ENCODE measurements around the genes INAFM2, IVD and CCDC32.

- PRO-cap, result bidirectional peak, plus-strand start at chr15:39976665, minus-strand start at chr15:39976496
- RAMPAGE, long total RNA, 4 experiments, result no peak in any of the 4 experiments
Observed at GRCh38 chr15:39976112-39976960, 42.4 kb downstream of the EIF2AK4 start.

DNA sequence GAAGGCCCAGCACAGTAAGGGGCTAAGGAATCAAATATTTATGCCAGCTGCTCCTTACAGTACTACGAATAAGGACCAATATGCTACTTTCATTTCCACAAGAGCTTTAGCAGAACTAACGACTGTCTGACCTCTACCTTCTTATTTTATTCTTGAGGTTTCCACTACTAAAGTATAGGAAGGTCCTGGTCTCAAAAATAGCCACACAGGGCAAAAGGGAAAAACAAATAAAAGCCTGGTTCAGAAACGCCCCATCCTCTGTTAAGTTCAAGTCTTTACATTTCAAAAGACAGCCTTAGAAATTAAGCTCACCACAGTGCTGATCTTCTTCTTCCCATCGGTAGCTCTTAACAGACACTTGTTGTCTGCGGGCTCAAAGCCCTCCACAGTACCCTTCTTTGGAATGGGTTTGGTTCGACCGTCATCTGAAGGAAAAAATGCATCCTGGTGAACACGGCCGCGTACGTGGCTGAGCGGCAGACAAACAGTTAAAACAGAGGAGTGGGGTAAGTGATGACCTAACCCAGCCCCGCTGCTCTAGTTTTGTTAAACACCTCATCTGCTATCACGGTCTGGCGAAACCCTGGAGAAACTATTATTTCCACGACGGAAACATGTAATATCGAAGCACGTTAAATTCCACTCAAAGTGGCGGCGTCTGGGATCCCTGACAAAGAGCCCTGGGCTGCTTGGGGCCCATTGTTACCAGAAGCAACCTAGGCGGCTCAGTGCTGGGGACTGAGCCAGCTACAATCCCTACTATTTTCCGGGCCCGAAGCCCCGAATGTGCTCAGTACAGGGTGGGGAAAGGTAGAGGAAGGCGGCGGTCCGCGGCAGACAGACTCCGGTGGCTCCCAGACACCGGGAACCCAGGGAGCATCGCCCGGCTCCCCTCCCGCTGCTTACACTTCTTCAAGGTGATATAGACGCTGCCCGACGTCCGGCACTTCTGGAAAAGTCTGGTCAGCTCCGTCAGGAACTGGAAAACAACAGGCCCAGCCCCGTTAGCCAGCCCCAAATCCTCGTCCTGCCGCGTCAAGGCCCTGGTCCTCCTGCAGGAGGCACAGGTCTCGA lies 674 bp downstream of the SRP14 start:
- PRO-cap, result unidirectional peak, minus-strand start at position 910 of the sequence; unidirectional peak, minus-strand start at position 951 of the sequence
- RAMPAGE, long total RNA, 4 experiments, result no peak in any of the 4 experiments

GRCh38 chr15:40322926-40324063 lies at the start of gene INAFM2:
TSS of gene INAFM2 (plus strand) at chr15:40323692.
- PRO-cap, result bidirectional peak, plus-strand start at chr15:40323695, minus-strand start at chr15:40323388
- RAMPAGE, long total RNA, 4 experiments, result start-site peak on the minus strand in 1 of 4 experiments, at chr15:40323253-40323257 at its widest, 5 reads per replicate

- PRO-cap, result bidirectional peak, plus-strand start at chr15:40324322, minus-strand start at chr15:40324232; bidirectional peak, plus-strand start at chr15:40324866, minus-strand start at chr15:40324765
- RAMPAGE, long total RNA, 4 experiments, result no peak in any of the 4 experiments
Observed at GRCh38 chr15:40324064-40325025, 853 bp downstream of the INAFM2 start.

DNA sequence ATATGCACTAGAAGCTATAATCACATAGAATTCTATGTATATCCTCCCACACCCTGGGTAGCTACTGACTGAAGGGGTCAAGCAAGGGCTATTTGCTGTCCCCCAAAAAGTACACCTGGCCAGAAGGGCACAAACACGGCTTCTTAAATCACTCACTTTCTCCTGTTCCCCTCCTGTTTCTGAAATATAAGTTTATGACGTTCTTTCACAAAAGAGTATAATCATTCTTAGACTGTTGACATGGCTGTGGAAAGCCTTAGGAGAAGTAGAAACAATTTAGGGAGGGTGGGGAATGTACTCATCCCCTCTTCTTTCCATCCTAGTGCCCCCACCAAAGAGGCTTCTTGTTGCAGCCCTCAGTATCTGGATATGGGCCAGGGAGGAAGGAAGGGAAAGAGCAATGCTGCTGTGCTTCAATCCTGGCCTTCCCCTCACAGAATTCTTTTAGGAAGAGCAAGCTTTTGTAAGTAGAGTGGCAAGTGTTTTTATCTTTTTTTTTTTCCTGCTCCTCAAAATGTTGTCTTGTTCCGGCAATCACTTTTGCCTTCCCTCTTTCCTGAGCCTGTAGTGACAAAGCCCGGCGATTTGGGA lies 1.6 kb downstream of the INAFM2 start:
- PRO-cap, result no peak
- RAMPAGE, long total RNA, 4 experiments, result no peak in any of the 4 experiments

DNA sequence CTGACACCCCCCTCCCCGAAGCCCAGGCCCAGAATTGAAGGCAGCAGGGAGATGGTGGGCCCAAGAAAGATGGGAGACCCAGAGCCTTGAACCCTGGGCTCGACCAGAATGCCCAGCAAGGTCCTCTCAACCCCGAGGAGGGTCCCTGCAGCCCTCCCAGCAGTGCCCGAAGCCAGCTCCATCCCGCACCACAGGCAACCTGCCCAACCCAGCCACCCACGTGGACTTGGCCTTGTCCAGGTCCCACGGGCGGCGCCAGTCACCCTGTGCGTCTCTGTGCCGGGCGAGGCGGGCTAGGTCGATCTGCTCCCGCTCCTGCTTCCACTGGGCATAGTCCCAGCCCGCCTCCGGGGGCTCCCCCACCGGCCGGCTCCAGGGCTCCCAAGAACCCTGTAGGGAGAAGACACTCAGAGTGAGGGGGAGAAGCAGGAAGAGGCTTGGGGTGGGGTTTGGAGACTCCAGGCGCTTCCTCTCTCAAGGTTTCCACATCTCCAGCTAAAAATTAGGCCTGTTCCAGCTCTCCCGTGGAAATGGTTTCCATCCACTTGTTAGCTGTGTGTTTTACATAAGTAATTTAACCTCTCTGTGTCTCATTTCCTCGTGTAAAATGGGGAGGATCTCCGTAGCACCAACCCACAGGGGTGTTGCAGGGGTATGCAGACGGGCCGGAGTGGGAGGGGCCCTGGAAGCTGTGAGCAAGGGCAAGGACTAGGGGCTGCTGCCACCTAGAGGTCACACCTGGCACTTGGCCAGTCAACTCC lies 3.1 kb downstream of the CCDC9B start:
- PRO-cap, result no peak
- RAMPAGE, long total RNA, 4 experiments, result no peak in any of the 4 experiments

- PRO-cap, result no peak
- RAMPAGE, long total RNA, 4 experiments, result no peak in any of the 4 experiments
Observed at GRCh38 chr15:40344715-40345211, 4.0 kb upstream of the CCDC9B start.

GRCh38 chr15:40353664-40354150 lies 2.9 kb downstream of the PHGR1 start:
- PRO-cap, result no peak
- RAMPAGE, long total RNA, 4 experiments, result no peak in any of the 4 experiments

- PRO-cap, result no peak
- RAMPAGE, long total RNA, 4 experiments, result no peak in any of the 4 experiments
Observed at GRCh38 chr15:40382274-40382546, 311 bp upstream of the KNSTRN start.

DNA sequence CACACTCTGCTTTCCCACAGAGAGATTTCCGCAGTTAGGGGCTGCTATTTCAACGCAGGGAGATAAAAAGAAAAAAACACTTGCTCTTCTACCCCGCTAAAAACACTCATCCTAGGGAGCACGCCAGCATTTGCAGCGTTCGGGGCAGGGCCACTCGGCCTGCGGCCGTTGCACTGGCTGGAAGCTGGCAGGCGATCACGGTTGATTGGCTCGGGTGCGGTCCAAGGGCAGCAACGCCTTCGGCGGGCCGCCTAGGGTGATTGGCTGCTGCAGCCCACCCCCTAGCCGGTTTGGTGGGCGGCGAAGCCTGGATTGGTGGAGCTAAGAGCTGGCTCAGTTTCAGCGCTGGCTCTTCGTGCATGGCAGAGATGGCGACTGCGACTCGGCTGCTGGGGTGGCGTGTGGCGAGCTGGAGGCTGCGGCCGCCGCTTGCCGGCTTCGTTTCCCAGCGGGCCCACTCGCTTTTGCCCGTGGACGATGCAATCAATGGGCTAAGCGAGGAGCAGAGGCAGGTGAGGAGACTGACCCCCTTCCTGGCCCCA lies at the start of gene IVD:
TSS of gene IVD (plus strand) at position 336 of the 542 bp plus-strand sequence.
- PRO-cap, result bidirectional peak, plus-strand start at position 380 of the sequence, minus-strand start at position 104 of the sequence; unidirectional peak, plus-strand start at position 380 of the sequence
- RAMPAGE, long total RNA, 4 experiments, result start-site peak on the plus strand in 4 of 4 experiments, centred at positions 349 to 360 of the sequence, 46 to 304 reads per replicate

GRCh38 chr15:40445247-40446011 lies 4.7 kb downstream of the BAHD1 start:
- PRO-cap, result no peak
- RAMPAGE, long total RNA, 4 experiments, result no peak in any of the 4 experiments

- PRO-cap, result no peak
- RAMPAGE, long total RNA, 4 experiments, result no peak in any of the 4 experiments
Observed at GRCh38 chr15:40510945-40511998, 40.5 kb downstream of the CHST14 start.

DNA sequence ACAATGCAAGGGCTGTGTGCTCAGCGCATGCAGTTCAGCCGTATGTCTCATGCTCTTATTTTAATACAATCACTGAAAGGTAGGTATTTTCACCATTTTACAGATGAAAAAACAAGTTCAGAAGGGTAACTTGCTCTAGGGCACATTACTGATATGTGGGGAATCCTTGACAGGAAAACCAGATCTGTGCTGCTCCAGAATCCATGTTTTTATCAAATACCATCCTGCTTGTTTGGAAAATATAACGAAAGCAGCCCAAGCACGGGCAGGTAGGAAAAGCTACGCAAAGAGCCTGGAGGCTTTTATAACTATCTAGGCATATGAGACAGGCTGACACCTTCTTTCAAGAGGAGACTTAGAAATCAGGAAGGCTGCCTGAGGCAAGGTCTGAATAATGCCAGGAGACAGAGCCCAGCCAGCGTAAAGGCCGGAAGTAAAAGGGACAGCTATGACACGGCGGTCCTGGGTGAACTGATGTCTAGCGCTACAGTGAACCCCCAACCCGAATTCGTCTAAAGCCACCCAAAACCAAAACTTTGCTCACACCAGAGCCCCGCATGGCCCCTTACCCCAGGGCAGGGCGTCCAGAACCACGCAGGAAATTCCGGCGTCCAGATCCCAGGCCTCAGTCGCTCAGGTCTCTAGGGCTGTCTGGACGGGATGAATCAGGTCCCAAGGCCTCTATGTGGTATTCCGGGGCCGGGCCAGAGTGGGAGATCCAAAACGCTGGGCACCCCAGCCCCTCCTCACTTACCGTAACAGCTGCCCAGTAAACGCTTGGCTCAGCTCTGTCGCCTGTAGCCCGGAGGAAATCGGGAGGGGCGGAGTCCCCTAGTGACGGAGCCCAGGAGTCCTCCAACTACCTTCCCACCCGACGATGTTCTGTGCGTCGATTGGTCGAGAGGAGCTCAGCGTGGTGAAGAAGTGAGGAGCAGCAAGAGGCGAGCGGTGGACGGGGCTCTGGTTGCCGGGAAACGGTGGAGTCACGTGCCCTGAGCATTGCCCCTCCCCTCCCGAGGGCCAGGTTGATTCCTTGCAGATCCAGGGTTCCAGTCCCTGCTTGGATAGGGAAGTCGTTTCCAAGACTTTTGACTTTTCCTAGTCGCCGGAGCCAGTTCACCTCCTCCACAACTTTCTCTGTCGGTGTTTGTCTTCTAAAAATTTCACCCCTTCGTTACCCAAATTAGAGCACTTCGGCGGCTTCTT lies at the start of gene CCDC32:
TSS of gene CCDC32 (minus strand) at position 821 of the 1,206 bp plus-strand sequence.
- PRO-cap, result unidirectional peak, minus-strand start at position 757 of the sequence; unidirectional peak, minus-strand start at position 804 of the sequence; unidirectional peak, minus-strand start at position 808 of the sequence
- RAMPAGE, long total RNA, 4 experiments, result start-site peak on the minus strand in 3 of 4 experiments, centred at positions 788 to 797 of the sequence, 34 to 206 reads per replicate

- PRO-cap, result no peak
- RAMPAGE, long total RNA, 4 experiments, result no peak in any of the 4 experiments
Observed at GRCh38 chr15:40567181-40567543, 1.9 kb upstream of the RPUSD2 start.

DNA sequence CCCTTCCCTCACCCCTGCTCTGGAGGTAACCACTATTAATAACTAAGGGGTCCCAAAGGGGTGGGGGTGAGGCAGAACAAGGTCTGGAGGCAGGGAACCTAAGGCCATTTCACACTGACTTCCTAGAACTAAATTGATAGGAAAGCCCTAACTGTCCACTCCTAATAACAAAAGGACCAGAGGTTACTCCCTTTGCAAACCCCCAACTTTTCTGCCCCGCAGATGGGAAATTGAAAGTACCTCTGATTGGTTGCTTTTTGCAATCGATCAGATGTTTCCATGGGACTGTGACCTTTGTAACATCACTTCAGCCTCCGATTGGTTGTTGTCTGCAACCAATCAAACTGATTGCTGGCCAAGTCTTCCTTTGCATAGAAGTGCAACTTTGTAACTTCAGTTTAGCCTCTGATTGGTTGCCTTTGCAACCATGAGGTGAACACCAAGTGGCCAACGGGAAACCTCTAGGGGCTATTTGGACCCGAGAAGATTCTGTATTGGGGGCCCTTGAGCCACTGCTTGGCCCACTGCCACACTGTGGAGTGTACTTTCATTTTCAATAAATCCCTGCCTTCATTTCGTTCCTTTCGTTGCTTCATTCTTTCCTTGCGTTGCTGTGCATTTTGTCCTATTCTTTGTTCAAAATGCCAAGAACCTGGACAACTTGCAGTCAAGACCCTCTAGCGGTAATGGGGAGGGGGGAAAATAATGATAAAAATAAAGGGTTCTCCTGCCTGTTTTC lies 11.2 kb upstream of the KNL1 start:
- PRO-cap, result no peak
- RAMPAGE, long total RNA, 4 experiments, result no peak in any of the 4 experiments

DNA sequence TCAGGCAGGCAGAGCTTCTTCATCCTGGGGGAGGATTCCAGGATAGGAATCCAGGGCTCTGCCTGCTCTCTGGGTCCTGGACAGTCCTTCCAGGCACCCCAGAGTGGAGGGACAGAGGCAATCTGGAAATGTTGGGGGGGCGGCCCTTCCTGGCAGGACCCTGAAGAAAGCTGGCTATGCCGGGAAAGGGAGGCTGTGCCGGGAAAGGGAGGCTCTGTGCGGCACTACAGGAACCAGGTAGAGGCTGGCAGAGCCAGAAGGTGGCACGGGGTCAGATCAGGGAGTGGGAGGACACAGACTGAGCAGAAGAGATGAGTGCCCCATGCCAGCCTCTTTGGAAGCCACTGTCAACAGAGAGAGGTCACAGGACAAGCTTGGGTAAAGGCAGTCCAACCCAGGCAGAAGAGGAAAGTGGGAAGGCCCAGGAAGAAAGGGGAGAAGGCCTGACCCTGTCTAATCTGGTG lies 1.4 kb downstream of the C15orf62 start:
- PRO-cap, result no peak
- RAMPAGE, long total RNA, 4 experiments, result no peak in any of the 4 experiments

DNA sequence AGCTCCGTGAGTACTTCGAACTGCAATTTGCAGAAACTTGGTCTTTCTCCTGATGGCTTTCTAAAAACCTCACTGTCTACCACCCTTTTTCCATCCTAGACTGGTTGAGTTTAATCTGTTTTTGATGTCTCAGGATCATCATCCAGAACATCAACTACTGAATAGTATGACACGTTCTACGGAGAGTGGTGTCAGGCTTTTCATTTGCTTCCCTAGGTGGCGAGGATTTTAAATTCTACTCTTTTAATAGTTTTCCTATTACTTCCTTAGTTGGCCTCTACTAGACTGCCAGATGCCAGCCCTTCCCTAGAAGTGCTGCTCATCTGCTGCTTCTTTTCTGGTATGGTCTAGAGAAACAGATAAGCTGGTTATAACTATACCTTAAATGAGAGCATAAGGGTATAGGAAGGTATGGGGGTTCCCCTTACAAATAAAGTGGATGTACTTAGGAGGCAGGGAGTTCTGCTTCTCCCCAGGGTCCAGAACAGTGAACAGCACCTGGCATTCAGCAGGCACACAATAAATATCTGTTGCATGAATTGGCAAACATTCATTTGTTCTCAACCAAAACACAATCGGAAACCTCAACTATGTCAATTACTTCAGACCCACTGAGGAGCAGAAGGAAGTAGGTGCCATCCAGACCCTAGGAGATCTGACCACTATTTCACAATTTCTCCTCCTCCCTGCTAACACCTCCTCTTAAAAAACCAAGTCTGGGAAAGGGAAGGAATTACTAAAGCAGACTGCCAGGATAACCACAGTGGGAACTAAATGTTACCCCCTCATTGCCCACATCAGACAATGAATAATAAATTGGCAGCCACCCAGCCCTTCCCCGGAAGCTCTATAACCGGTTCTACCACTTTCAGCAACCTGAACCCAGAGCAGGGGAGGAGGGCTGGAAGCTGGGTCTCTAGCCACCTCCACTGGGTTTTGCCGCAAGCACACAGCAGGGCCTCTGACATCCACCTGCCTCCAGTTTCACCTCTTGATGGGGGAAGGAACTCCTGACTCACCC lies 17.3 kb downstream of the C15orf62 start:
- PRO-cap, result no peak
- RAMPAGE, long total RNA, 4 experiments, result no peak in any of the 4 experiments

DNA sequence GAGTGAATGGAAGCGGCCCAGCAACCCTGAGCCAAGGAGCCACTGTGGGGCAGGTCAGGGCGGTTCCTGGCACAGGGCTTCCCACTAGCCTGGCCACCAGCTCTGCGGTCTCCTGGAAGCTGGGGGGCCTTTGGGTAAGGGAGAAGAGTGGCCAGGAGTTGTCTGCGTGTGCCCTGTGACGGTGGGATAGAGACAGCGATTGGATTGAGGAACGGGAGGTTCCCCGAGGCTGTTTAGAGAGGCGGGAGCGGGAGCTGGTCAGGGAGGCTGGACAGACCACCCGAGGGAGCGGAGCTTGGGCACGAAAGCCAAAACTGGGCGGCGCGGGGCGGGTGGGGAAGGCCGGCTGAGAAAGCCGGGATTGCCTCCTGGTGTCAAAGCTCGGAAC lies 363 bp upstream of the VPS18 start:
- PRO-cap, result no peak
- RAMPAGE, long total RNA, 4 experiments, result no peak in any of the 4 experiments

GRCh38 chr15:40906950-40907403 lies 12.7 kb downstream of the VPS18 start:
- PRO-cap, result no peak
- RAMPAGE, long total RNA, 4 experiments, result no peak in any of the 4 experiments

- PRO-cap, result no peak
- RAMPAGE, long total RNA, 4 experiments, result no peak in any of the 4 experiments
Observed at GRCh38 chr15:40926853-40927328, 2.2 kb upstream of the DLL4 start.